ENCODE data around the genes MRNIP, TBC1D9B and OR2Y1.

DNA sequence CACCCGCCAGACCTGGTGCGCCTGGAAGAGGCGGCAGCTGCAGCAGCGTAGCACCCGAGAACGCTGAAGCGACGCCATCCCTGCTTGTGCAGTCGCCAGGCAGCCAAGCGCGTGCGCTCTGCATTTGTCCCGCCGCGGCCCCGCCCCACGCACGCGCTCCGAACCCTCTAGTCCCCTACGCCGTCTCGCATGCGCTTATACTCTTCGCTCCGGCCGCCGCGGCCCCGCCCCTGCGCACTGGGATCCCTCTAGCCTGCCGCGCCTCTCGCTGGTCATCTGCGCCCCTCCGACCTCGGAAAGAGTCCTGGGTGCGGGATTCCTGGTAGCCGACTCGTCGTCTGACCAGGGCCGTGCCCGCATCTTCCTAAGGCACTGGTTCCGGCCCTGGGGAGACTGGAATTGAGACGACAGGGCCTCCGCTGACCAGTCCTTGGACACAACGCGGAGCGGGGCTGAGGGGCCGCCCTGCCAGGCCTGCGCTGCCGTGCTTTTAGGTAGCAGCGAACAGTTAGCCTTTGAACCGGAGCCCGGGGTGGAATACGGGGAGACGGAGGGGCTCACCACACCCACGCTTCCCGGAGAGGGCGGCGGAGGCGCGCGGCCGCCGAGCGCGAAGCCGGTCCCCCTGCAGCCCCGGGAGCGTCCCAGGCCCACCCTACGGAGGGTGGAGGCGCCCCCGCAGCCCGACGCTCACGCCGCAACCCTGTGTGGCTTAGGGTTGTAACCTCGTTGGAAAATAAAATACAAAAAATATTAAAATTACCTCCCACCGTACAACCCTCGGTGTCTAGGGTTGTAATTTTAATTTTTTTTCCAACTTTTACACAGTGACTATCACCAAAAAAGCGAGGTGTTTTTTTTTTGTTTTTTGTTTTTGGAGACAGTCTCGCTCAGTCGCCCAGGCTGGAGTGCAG, at the start of gene MRNIP:
MRNIP (minus strand) TSS at position 99 of the 914 bp plus-strand sequence.
- RRBS, result 1% methylated on average over 15 of the region's 84 CpGs

DNA sequence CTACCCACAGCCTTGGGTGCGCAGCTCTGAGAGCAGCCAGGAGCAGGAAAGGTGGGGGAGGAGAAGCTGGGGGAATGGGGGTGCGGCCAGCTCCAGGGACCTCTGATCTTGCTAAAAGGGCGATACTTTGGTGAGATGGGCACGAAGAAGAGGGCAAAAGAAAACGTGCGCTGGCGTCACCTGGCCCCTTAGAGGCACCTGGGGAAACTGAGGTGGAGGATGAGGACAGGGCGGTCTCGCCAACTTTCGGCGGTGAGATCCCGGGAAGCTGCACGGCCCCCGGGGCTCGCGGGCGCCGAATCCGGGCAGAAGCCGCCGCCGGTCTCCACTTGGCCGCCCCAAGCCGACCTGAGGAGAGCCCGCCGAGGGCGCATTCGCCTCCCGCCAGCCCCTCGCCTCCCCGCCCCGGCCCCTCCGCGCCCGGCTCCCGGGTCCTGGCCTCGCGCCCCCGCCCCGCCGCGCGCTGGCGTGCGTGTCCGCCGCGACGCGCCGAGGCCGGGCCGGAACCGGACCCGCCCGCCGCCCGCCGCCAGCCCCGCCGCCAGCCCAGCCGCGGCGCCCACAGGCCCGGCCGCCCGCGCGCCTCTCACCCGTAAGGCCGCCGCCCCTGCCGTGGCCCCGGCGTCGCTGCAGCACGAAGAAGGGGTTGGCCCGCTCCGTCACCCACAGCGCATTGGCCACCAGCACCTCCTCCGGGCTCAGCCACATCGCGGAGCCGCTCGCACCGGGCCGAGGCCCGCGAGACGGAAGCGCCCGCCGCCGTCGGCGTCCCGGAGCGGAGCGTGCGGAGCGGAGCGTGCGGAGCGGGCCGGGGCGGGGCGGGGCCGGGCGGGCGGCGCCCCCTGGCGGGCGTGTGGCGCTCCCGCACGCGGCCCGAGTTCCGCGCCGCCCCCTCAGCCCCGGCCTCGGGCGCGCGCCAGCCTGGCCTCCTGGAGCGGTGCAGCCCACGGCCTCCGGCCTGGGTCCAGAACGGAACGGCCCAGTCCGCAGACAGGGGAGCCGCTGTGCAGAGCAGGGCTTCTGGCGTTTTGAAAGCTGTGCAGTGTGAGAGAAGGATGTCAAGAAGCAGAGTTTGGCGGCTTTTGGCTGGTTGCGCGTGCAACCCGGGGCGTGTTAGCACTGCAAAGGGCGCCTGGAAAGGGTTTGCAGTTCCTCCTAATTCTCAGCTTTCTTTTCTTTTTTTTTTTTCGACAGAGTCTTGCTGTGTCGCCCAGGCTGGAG, at the start of gene TBC1D9B:
TBC1D9B (minus strand) TSS at position 784 of the 1,221 bp plus-strand sequence.
- RRBS, result under 1% methylated on average over 93 of the region's 142 CpGs

DNA sequence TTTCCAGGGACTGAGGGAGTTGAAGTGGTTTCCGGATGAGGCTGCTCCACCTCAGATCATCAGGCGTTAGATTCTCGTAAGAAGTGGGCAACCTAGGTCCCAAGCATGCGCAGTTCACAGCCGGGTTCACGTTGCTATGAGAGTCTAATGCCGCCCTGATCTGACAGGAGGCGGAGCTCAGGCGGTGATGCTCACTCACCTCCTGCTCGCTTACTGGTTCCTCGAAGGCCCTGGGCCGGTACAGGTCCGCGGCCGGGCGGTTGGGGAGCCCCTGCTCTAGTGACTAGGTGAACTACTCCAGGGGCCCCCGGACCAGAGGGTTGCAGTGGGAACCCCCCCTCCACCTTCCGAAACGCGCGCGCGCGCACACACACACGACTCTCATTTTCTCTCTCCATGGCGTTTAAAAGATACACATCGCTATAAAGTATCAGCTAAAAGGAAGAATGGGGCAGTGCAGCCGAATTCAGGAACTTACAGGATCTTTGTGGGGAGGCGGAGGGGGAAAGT, 1.1 kb upstream of the RNF130 start:
- RRBS, result 55% methylated on average over 7 of the region's 29 CpGs

- RRBS, result no CpG with 5 or more reads among the region's 6 CpGs
Measured at GRCh38 chr5:180093655-180094113, 22.1 kb upstream of the RNF130 start.

- RRBS, result 91% methylated on average over 19 of the region's 48 CpGs
Measured at GRCh38 chr5:180136533-180137322, 65.2 kb upstream of the RNF130 start.

GRCh38 chr5:180330477-180331433, 22.4 kb downstream of the GFPT2 start:
- RRBS, result 0% methylated on average over 1 of the region's 21 CpGs

GRCh38 chr5:180331434-180332431, 21.4 kb downstream of the GFPT2 start:
- RRBS, result no CpG with 5 or more reads among the region's 22 CpGs

DNA sequence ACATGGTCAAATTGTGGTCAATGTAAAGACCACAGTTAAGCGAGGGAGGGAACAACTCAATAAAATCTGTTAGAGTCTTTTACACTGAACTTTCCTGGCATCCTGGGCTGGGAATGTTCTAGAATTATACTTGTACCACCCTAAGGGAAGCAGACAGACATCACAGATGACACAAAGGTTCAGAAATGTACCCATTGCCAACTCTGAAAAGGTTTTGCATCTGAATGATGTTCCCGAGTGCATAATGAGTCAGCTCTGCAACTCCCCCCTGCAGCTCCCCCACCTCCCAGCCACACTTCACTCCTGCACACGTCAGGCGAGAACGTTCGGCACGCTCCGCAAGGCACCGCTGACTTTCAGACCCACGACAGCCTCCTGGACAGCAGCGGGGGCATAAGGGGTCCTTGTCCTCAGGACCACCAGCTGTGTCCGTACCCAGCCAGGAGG, 10.1 kb downstream of the GFPT2 start:
- RRBS, result no CpG with 5 or more reads among the region's 12 CpGs

GRCh38 chr5:180389385-180390149, 36.4 kb upstream of the GFPT2 start:
- RRBS, result no CpG with 5 or more reads among the region's 37 CpGs

DNA sequence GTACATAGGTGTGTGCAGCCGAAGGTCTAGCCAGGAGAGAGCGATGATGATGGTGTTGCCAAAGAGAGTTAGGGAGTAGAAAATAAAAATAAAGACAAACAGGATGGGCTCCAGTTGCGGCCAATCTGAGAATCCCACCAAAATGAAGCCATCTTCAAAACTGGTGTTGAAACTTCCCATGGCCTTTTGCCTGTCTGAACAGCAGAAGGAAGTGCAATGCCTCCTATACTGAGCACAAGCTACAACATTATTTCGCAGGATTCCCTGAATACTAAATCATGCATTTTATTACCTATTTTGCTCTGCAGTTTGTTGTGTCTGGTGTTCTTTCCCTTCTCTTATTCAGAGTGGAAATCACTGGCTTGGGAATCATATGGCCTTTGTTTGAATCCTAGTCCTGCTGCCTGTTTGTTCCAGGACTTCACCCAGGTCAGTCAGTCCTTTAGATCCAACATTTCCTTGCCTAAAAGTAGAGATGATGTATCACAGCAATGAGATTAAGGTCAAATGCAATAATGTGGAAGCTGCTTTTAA, at the start of gene OR2Y1:
OR2Y1 (minus strand) TSS at position 180 of the 534 bp plus-strand sequence.
- RRBS, result no CpG with 5 or more reads among the region's 4 CpGs

DNA sequence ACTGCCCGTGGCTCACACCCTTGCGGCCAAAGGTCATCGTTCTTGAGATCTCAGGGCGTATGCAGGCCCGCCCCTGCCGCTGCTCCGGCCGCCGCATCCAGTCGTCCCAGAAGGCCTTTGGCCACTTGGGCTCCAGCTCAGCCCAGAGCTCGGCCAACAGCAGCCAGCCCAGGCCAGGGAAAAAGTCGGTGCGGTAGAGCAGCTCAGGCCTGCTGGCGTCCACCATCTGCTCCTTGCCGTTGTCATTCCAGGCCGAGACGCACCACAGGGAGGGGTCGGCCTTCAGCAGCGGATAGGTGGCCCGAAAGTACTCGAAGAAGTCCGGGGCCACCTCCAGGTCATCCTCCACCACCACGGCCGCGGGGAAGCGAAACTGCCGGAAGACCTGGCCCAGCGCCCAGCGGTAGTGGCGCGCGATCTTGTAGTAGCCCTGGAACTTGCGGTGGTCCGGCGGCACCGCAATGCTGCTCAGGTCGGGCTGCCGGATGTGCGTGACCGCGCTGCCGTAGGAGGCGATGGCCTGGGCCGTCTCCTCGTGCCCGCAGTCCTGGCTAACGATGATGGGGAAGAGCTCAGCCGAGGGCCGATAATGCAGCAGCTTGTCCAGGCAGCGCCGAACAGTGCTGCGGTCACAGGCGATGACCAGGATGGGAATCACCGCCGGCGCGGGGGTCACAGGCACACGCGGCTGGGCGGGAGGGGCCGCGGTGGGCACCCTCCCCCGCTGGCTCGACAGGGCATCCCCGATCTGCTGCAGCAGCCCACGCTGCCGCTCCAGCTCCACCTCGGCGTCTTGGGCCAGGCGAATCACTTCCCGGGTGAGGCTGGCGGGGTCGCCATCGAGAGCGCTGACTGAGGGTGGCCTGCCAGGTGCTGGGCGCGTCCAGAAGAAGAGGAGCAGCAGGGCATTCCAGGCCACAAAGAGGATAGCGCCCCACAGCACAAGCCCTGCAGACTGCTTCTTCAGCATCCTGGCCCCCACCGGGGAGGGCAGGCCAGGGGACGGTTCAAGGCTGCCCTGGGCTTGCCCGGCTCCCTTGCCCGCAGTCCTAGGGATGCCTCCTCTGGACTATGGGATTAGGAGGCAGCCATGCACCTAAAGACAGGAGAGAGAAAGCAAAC, 10.2 kb downstream of the MGAT1 start:
- RRBS, result 95% methylated on average over 15 of the region's 82 CpGs

DNA sequence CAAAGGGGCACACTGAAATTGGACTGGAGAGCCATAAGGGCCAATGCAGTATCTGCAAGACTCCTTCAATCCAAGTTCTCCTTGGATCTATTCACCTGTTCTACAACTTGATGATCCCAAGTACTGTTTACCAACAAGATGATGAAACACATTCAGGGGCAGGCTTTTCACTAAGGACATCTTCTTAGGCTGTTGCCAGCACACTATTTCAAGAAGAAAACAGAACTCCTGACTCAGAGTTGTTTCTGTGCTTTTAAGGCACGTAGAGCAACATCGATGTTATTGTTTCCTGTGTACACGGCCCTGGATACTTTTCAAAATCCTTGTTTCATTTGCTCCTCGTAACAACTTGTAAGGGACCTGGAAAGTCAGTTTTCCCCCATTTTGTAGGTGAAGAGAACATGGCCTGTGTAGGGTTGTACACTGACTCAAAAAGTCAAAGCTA, 5.1 kb upstream of the MGAT1 start:
- RRBS, result no CpG with 5 or more reads among the region's 4 CpGs

- RRBS, result no CpG with 5 or more reads among the region's 22 CpGs
Measured at GRCh38 chr5:181027653-181028443, 12.2 kb upstream of the BTNL9 start.

DNA sequence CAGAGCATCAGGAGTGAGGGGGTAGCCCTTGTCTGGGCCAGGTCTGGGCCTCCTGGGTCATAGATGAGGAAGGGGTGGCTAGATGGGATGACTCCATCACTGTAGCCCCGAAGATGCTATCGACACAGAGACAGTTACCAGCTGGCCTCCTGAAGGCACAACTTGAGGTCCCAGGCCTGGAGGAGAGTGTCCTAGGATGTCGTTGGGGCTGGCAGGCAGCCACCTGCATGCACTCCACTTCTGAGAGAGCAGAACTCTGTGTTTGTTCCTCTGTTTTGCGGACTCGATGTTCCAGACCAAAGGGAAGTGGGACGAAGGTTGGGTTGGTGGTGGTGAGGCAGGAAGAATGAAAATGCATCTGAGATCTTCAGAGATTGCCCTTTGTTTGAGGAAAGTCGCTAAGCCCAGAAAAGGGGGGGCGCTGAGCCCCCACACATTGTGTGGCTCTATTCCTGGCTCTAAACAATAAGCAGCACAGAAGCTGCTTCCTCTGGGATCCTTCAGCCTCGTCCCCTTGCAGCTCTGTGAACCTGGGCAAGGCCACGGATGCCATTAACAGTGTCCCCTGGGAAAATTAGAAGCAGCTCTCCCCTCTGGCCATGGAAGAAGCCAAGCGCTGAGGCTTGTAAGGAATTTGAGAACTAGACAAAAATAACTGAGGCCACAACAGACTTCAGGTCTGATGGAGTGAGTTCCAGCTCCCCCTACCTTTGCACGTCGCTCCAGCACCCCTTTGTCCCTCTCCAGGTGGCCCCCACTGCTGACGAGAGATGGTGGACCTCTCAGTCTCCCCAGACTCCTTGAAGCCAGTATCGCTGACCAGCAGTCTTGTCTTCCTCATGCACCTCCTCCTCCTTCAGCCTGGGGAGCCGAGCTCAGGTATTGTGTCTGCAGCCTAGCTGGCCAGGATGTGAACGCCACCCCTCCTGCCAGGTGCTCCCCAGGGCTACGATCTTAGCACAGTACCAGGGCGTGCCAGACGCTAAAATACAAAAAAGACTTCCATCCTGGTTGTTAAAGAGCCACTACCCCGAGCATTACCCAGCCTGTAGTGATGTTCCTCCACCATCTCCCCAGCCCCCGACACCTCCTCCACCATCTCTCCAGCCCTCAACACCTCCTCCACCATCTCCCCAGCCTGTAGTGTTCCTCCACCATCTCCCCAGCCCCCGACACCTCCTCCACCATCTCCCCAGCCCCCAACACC, 5.1 kb downstream of the BTNL9 start:
- RRBS, result no CpG with 5 or more reads among the region's 23 CpGs

DNA sequence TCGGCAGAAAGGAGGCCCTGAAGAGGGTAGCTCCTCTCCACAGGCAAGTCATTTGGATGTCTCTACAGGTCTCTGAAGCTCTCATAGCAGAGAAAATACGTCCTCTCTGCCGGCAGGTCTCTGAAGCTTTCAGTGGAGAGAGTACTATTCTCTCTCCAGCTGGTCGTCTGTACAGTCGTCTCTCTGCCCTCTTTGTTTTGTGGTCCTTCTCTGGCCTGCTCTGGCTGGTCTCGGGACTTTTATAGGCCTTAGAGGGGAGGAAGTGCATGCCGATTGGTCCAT, 26.2 kb downstream of the BTNL9 start:
- RRBS, result no CpG with 5 or more reads among the region's 7 CpGs

GRCh38 chr5:181133512-181134130, 2.7 kb upstream of the OR2V1 start:
- RRBS, result no CpG with 5 or more reads among the region's 9 CpGs

GRCh38 chr5:181160296-181160808, 13.0 kb downstream of the OR2V2 start:
- RRBS, result no CpG with 5 or more reads among the region's 21 CpGs

- RRBS, result no CpG with 5 or more reads among the region's 9 CpGs
Measured at GRCh38 chr5:181247898-181248463, 4.3 kb upstream of the RACK1 start.

- RRBS, result no CpG with 5 or more reads among the region's 18 CpGs
Measured at GRCh38 chr5:181259202-181260355, 1.4 kb downstream of the TRIM52 start.